Pulmonary artery (tissue), 1 donor: ENCODE measurements around a stretch of chr1.

GRCh38 chr1:26697450-26697716 lies 1.6 kb downstream of the ARID1A start:
- PRO-cap = no peak

- PRO-cap = no peak
These were observed 8.6 kb upstream of the PIGV start for GRCh38 chr1:26778802-26779902.

DNA sequence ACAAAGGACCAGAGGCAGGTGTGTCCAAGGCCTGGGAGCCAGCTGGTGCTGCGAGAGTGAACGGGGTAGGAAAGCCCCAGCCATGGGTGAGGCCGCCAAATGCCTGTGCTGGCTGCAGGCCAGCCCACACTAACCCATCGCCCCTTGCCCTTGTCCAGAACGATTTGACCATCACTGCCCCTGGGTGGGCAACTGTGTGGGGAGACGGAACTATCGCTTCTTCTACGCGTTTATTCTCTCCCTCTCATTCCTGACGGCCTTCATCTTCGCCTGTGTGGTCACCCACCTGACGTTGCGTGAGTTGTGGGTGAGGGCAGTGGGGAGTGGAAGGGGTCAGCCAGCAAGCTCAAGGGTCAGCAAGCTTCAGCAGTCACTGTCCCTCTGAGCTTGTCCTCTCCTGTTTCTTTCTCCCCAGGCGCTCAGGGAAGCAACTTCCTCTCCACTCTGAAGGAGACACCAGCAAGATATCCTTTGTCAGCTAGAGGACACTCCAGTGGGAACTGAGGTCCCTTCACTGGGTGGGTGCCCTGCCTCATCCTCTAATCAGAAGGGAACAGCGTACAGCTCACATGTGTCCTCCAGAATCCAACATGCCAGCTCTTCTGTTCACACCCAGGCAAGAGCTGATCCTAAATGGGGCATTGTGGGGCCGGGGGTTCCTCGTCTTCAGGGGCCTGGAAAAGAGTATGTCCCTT lies 12.7 kb upstream of the SFN start:
- PRO-cap = no peak

DNA sequence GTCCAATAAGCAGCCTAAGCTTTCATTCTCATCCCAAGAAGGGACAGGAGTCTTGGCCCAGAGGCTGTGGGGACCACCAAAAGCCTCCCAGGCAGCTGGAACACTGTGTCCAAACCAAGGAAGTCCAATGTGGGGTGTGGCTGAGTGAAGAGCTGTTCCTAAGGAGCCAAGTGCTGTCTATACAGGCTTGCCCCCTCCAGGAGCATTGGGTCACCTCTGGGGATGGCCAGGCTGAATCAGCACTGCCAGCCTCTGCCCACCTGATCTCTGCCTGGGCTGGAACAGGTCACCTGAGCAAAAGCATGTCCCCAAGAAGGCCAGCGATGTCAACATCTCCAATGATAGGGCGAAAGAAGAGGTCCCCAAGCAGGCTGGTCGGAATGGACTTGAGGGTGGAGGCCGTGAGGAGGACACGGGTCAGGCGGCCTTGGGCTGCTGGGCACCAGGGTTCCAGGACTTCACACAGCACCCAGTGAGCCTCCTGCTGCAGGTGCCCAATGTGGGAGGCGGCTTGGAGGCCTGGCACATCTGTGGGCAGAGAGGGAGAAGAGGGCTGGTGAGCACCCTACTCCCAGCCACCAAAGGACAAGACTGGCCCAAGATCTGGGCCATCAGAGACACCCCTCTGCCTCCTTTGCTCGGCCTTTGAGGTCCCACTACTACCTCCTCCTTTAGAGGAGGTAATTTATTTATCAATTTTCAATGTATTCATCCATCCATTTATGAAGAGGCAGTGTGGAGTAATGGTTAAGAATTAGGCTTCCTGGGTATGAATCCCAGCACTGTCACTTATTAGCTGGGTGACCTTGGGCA lies 2.0 kb downstream of the NR0B2 start:
- PRO-cap = no peak

DNA sequence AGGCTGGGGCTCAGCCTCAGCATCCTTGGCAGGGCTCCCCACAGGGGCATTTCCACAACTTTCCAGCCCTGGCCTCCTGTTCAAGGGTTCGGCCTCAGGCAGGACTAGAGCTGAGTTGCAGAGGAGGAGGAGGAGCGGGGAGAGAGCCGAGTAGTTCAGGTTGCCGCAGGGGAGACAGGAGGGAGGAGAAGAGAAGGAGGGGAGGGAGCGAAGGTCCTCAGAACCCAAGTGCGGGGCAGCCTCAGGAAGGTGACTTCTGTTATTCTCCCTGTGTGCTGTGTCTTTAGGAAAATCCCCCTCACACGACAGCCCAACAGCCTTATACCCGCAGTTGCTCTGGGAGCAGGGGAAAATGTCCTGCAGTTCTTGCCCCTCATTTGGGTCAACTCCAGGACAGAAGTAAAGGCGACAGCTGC lies 46.4 kb upstream of the TENT5B start:
- PRO-cap = no peak

DNA sequence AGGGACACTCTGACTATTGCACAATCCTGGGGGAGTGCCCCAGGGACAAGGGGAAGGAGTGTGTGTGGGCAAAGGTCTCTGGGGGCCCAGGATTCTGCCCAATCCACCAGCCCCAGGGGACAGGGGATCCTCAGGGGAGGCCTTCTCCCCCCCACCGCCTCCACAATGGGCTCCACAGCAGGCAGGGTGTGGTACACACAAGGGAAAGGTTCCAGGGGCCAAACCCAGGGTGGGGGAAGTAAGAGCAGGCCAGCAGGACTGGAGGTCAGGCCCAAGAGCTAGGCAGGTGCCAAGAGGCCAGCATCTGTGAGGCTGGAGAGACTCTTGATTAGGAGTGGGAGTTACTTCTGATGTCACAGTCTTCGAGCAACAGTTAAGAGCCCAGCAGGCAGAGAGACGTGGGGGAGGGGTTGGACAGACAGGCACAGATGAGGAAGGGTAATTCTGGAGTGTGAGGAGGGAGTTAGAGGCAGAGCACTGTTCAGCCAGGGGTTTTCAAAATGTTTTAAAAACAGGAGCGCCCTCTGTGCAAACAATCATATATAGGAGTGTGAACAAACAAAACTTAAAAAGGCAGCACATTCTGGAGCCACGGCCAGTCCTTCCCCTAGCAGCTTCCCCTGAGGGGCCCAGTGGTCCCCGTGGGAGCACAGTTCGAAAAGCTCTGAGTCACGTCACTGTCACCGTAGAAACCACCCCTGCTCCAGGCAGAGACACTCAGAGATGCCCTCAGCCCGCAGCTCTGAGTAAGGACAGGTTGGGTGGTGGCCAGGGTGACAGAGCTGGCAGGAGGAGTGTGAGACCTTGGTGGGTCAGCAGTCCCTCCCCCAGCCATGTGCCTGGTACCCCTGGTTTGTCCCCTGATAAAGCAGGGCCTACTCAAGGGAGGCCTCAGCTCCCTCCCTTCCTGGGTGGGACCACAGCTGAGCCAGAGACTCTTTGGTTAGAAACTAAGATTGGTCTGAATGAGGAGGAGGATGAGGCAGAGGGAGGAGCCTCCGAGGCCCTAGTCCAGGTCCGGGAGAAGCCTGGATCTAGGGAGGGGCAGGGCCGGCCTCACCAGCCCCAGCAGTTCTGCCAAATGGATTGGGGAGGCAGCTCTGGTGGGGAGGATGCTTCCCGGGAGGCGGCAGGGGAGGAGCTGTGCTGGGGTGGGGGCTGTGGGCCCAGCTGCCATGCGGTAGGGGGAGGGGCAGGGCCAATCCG lies 55.5 kb downstream of the SLC9A1 start:
- PRO-cap = unidirectional peak, minus-strand start at position 622 of the sequence; unidirectional peak, plus-strand start at position 964 of the sequence

DNA sequence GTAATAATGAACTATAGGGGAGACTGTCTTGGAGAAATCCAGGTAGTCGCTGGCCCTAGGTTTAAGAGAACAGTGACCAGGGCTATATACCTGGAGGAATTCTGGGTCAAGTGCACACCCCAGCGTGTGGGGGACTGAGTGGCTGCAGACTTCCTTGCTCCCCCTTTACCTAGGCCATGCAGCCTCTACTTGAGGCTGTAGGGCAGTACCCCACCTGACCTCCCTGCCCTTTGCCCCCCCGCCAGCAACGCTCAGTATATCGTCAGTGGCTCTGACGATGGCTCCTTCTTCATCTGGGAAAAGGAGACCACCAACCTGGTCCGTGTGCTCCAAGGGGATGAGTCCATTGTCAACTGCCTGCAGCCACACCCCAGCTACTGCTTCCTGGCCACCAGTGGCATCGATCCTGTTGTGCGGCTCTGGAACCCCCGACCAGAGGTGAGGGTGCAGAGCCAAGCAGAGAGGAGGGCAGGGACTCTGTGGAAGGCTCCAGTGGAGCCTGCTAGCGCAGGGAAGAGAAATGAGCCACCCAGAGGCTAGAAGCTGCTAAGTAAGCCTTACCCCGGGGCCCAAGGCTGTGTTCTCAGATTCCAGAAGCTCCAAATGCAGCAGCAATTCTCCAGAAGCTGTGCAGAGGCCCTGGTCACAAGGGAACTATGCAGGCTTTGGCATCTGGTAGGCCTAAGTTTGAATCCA lies 17.1 kb upstream of the TMEM222 start:
- PRO-cap = no peak

- PRO-cap = no peak
These were observed 12.8 kb downstream of the GPR3 start for GRCh38 chr1:27404963-27405949.

GRCh38 chr1:27475285-27475605 lies 14.7 kb downstream of the WASF2 start:
- PRO-cap = no peak

- PRO-cap = no peak
These were observed 48.1 kb downstream of the AHDC1 start for GRCh38 chr1:27555756-27556423.

GRCh38 chr1:27569426-27569735 lies 34.6 kb downstream of the AHDC1 start:
- PRO-cap = unidirectional peak, plus-strand start at chr1:27569595

DNA sequence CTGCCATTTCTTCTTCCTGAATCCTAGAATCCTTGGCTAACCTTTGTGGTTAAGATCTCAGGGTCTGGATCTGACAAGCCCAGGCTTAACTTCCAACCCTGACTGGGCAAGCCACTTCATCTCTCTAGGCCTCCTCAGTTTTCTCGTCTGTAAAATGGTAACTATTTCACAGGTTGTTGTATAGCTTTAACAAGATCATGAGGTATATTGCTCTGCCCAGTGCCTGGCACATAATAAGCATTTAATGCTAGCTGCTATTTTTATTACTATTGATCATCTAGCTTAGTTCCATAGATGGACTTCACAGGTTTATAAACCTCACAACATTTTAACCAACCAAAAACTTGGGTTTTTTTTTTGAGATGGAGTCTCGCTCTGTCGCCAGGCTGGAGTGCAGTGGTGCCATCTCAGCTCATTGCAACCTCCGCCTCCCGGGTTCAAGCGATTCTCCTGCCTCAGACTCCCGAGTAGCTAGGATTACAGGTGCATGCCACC lies 23.4 kb downstream of the AHDC1 start:
- PRO-cap = no peak

- PRO-cap = no peak
These were observed 17.9 kb upstream of the STX12 start for GRCh38 chr1:27755136-27755553.

DNA sequence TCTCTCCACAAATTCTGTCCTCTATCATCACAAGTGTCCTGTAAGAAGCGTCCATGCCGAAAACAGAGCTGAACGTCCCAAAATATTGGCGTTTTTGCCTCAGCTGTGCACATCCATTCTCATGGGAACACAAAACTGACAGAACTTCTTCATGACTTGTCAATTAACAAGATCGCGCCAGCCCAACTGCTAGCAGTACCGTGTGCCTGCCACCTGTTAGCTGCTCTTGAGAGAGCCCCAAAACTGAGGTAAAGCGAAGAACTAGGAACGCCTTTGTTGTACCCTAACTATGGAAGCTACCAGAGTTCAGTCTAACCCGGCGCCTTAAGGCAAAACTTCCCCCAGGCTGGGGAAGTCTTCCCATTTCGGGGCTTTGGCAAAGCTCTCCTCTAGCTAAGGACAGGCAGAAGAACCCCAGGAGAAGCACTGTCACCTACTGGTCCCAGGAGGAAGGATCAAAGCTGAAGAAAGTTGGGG lies 784 bp downstream of the EYA3 start:
- PRO-cap = no peak

GRCh38 chr1:28123769-28123994 lies 35.3 kb upstream of the EYA3 start:
- PRO-cap = no peak

GRCh38 chr1:28126637-28127147 lies 38.3 kb upstream of the EYA3 start:
- PRO-cap = no peak

DNA sequence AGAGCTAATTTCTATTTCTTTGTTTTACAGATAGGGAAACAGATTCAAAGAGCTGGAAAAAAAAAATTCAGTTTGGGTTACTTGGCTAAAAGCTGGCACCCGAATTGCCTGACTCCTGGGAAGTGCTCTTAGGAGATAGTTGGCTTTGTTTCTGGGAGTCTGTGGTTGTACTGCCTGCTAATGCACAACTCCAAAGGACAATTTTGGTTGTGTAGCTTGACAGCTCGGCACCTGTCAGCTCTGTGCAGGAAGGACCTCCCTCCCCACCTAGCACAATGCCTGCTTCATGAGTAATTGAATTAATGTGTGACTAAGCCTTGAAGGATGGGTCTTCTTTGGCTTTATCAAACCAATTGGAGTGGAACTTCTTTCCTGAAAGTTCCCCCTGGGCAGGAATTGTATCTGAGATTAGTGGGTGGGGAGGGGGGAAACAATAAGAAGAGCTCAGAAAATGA lies 10.4 kb upstream of the SESN2 start:
- PRO-cap = no peak

DNA sequence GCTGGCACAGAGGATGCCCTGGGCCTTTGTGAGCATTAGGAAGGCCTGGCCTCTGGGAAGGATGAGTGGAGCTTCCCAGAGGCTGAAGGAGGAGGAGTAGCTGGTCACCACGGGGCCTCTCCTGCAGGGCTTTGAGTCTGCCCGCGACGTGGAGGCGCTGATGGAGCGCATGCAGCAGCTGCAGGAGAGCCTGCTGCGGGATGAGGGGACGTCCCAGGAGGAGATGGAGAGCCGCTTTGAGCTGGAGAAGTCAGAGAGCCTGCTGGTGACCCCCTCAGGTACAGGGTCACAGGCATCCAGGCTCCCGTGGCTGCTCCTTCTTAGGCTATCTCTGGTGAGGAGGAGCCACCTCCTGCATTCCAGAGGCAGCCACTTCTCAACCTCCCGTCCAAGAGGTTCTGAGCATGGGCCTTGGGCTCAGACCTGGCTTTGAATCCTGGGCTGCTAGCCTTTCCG lies 13.9 kb downstream of the SESN2 start:
- PRO-cap = no peak

GRCh38 chr1:28278540-28279310 lies 19.4 kb downstream of the SESN2 start:
- PRO-cap = no peak

DNA sequence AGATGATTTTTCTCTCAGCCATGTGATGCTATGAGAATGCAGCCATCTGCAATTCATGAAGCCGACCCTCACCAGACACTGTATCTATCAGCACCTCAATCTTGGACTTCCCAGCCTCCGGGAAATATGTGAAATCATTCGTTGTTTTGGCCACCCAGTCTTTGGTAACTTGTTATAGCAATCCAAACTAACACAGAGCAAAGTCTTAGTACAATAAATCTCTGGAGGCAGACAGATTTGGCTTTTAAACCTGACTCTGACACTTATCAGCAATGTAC lies 5.2 kb upstream of the MED18 start:
- PRO-cap = no peak